Measurements from ENCODE around the genes SBNO1, RILPL1 and GTF2H3.

DNA sequence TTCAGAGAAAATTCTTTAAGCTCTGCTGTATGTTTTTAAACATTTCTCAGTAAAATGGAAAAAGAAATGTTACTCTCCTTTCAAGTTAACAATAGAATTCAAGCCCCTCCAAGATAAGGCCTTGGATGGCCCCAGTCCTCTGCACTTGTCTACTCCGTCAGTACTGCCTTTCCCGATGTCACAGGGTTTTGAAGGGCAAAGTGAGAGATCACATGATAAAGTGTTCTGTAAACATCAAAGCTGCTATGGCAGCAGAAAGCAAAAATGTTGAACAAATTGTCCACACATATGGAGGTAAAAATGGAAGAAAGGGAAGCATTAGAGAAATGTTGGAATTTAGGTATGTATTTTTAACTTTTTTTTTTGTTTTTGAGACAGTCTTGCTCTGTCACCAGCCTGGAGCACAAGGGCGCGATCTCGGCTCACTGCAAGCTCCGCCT is 33.5 kb upstream of the CDK2AP1 start:
- RRBS: no CpG with 5 or more reads among the region's 6 CpGs

GRCh38 chr12:123321310-123321882 is 43.3 kb downstream of the SBNO1 start:
- RRBS: no CpG with 5 or more reads among the region's 6 CpGs

DNA sequence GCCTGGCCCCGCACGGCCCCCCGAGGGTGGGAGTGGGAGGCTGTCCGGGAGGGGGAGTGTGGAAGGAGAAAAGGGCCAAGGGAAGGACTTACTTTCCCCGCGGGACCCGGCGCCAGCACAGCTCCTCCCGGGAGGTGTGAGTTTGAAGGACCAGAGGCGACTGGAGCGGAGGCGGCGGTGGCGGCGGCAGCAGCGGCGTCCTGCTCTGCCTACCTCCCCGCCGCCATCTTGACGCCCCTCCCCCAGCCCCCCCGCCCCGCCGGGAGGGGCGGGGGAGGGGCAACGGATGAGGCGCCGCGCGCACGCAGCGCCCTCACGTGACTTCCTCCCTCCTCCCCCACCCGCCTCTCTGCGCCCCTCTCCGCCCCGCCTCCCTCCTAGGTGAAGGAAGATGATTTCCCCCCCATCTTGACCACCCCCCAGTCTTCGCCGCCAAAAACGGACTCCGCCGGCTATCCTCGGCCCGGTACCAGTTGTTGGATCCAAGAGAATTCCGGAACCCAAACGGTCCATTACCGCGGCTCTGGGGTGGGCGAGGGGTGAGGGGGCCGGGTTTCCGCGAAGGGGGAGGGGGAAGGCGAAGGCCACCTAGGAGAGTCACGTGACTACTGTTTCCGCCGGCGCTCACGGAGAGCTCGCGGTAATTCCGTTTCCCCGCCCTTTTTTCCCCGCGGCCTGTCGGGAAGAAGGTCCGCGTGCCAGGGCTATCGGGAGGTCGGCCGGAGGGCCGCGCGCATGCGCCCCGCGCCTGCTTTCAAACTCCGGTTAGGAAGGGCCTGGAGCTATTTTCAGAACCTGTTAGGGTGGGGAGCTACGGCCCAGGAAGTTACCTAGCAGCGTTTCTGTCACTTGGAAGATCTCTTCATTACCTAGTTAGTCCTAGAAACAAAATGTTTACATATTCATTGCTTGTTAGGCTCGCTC is at the start of gene SBNO1:
Gene SBNO1, minus strand, starts transcription at position 239 of the 924 bp plus-strand sequence.
- RRBS: 1% methylated on average over 36 of the region's 79 CpGs

DNA sequence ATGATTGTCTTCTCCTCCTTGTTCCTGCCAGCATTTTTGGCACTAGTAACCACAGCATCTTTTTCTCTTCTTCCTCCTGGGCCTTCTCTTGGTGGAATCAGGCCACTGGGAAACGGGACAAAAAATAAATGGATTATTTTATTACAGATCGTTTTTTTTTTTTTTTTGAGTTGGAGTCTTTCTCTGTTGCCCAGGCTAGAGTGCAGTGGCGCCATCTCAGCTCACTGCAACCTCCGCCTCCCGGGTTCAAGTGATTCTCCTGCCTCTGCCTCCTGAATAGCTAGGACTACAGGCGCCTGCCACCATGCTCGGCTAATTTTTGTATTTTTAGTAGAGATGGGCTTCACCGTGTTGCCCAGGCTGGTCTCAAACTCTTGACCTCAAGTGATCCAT is 13.4 kb downstream of the RILPL2 start:
- RRBS: no CpG with 5 or more reads among the region's 8 CpGs

GRCh38 chr12:123533644-123534248 is at the start of gene RILPL1:
Gene RILPL1, minus strand, starts transcription at chr12:123533719.
- RRBS: 1% methylated on average over 34 of the region's 95 CpGs

GRCh38 chr12:123596136-123597238 is 5.4 kb upstream of the DDX55 start:
- RRBS: no CpG with 5 or more reads among the region's 9 CpGs

DNA sequence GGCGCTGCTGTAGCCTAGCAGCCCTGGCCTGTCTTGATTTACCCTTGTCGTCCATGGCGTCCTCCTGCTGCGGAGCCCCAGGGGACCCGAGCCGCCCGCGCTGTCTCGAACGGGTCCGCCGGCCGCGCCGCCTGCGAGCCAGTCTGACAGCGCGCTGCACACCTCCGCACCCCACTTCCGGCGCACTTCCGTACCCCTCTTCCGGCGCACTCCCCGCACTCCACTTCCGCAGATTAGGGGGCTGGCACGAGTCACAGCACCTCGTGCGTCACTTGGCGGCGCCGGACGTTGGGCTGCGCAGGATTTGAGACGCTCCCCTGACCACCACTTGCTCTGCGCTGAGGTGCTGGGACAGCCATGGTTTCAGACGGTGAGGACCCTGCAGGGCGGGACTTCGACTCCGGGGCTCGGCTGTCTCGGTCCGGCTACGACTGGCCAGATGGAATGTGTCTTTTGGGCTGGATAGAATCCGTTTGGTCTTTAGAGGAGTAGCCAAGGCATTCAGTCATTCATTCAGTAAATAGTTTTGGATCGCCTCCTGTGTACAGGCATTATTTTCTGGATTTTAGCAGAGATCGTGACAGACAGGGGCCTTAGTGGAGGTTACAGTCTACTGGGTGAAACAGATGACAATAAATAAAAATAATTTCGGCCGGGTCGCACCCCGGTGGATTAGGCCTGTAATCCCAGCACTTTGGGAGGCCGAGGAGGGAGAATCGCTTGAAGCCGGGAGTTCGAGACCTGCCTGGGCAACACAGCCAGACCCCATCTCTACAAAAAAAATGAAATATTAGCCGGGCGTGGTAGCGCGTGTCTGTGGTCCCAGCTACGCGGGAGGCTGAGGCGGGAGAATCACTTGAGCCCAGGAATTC is at the start of gene GTF2H3:
Gene GTF2H3, plus strand, starts transcription at position 327 of the 872 bp plus-strand sequence.
- RRBS: 2% methylated on average over 25 of the region's 62 CpGs

DNA sequence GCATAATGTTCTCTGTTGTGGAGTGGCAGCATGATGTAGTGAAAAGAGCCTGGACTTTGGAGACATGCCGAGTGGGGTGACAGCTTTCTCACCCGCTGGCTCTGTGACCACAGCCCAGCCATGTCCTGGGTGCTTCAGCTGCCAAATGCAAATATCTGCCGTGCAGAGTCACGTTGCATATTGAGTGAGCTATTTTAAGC is 15.5 kb upstream of the TCTN2 start:
- RRBS: no CpG with 5 or more reads among the region's 4 CpGs

DNA sequence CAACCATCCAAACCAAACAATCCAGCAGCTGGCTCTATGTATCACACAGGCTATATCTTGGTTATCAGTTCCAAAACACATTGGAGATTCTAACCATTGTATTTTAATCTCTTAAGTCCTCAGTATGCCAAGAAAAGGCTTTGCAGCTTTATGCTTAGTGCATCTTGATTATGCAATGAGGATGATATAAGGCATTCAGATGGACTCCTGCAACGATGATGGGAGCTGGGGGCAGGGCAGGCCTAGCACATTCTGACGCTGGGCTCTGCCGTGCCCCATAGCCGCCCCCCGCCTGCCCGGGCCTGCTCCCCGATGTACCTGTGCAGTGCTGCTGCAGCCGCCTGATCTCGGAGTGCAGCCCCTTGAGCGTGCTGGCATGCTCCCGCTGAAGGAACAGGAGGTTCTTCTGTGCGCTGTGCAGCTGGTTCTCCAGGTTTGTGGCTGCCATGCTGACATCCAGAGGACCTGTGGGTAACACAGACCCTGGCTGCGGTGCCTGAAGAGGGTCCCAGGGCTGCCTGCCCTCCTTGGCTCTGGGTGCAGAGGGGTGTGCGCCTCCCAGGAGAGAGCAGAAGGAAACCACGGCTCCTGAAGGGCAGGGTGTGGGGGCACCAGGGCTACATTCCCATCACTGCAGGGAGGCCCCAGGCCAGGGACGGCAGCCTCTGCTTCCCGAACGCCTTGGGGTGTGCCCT is 29.5 kb downstream of the CCDC92 start:
- RRBS: no CpG with 5 or more reads among the region's 18 CpGs

DNA sequence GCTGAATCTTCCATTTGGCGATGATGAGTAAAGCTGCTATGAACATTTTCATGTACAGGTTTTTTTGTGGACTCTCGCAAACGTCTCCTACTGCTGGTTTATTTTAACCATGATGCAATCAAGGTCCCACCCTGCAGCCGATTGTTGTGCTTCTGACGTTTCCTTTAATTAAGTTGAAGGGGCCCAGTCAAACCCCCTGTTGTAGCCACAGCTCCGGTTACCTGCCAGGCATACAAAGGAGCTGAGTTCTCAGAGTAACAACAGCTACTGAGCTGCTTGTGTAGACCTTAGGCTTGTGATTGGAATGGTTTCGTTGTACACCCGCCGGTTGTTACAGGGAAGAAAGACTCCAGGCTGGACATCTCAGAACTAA is 63.3 kb downstream of the ZNF664 start:
- RRBS: 26% methylated on average over 4 of the region's 9 CpGs

DNA sequence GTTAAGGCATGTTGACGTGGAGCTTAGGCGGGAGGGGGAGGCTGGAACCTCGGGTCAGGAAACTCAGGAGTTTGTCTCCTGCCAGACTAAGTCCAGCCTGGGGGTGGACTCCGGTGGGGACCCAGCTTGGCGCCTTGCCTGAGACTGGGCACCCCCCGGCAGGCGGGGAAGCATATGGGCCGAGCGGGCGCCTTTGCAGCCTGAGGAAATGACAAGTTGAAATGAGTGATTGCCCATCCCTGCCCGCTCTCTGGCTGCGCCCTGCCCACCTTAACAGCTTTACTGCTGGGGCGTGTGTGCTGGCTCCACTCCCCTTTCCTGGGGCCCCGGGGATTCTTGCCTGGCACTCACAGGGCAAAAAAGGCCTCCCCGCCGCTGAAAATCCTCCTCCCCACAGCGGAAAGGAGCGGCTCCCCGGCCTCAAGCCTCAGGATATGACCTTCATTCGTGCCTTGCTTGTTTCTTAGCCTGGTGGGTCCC is 1.4 kb downstream of the RFLNA start:
- RRBS: 19% methylated on average over 9 of the region's 20 CpGs

DNA sequence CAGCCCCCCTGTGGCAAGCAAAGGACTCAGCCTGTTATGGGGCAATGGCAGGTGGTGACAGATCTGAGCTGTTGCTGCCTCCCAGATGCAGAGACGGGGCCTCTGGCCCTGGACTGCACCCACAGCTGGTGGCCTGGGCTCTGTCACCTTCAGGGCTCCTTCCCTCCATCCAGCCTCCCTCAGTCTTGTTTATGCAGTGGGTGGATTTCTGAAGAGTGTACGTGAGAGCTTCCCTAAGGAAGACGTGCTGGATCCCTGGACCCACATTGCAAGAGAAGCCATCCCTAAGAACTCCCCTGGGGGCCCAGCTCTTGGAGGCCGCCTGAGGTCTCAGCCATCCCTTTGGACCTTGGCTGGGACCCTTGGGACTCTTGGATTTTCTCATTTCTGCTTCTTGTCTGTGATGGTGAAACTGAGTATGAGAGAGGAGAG is 5.2 kb downstream of the RFLNA start:
- RRBS: no CpG with 5 or more reads among the region's 4 CpGs

- RRBS: no CpG with 5 or more reads among the region's 28 CpGs
Measured at GRCh38 chr12:124318090-124318944, 23.4 kb downstream of the RFLNA start.

GRCh38 chr12:124359459-124359895 is 64.6 kb downstream of the RFLNA start:
- RRBS: no CpG with 5 or more reads among the region's 9 CpGs

GRCh38 chr12:124360474-124361323 is 65.8 kb downstream of the RFLNA start:
- RRBS: 60% methylated on average over 7 of the region's 29 CpGs

- RRBS: 20% methylated on average over 2 of the region's 14 CpGs
Measured at GRCh38 chr12:124370006-124370426, 75.1 kb downstream of the RFLNA start.

- RRBS: no CpG with 5 or more reads among the region's 18 CpGs
Measured at GRCh38 chr12:124386525-124387275, 91.8 kb downstream of the RFLNA start.

- RRBS: 67% methylated on average over 3 of the region's 30 CpGs
Measured at GRCh38 chr12:124396652-124397338, 101.9 kb downstream of the RFLNA start.

DNA sequence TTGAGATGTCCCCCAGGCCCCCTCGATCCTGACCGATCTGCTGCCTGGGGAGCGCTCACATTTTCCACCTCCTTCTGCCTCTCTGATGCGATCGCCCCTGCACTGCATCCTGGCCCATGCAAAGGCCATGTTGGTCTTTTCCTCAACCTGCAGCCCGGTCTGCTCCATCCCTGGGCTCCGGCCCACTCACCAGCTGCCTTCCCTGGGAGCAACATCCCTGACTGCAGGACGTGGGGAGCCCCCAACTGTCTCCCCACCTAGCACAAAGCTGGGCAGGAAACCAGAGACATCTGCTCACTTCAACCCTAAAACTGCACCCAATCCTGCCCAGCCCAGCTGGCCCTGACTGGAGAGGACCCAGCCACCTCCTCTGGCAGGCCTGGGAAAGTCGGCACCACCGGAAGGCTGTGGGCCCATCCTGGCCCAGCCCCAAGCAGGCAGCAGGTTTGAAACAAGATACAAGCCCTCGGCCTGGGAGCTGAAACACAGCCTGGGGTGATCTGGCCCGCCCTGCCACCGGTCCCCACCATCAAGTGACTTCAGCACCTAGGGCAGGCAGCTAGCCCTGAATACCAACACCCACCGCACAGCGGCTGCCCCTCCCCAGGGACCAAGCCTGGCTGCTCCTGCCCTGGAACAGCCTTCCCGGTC is 115.4 kb downstream of the RFLNA start:
- RRBS: no CpG with 5 or more reads among the region's 16 CpGs

GRCh38 chr12:124465926-124466841 is 101.2 kb downstream of the NCOR2 start:
- RRBS: 23% methylated on average over 6 of the region's 36 CpGs